T-cell (primary cell): ENCODE measurements around a stretch of chr6.

GRCh38 chr6:12363568-12364199 lies 73.5 kb downstream of the EDN1 start:
- PRO-cap, 7 experiments = no peak in any of the 7 experiments

- PRO-cap, 7 experiments = no peak in any of the 7 experiments
These were observed 132.6 kb downstream of the EDN1 start for GRCh38 chr6:12422724-12423249.

DNA sequence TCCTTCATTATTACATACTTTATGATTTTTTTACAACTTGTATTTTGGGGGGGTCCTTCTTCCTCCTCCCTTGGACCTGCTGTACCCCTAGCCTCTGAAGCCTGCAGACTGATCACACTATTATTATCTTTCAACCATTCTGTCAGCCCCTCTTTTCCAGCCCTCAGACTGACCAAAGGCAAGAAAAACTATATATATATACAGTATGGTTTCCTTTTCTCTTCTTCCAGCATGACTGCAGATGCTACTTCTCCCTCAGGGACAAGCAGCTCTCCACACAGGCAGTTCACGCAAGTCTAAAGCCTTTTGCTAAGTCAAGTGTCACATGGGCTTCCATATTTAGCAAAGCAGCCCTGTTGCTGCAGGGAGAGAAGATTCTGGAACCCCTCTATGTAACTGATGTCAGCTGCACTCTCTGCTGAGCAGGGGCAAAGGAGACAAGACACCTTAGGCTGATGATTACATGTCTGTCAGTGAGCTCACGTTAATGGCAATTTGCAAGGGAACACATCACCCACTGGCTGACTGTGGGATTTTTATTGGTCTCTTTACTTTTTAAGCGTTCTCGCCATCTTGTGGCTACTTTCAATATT lies 177.0 kb downstream of the PHACTR1 start:
- PRO-cap, 7 experiments = no peak in any of the 7 experiments

GRCh38 chr6:13052961-13053819 lies 275.1 kb downstream of the TBC1D7 start:
- PRO-cap, 7 experiments = no peak in any of the 7 experiments

- PRO-cap, 7 experiments = peak in 1 of 7 experiments; most common plus-strand start chr6:13214056 (in 1)
These were observed 114.5 kb downstream of the TBC1D7 start for GRCh38 chr6:13213789-13214315.

- PRO-cap, 7 experiments = no peak in any of the 7 experiments
These were observed 53.3 kb downstream of the TBC1D7 start for GRCh38 chr6:13274939-13275453.

GRCh38 chr6:13307481-13308325 lies 20.6 kb downstream of the TBC1D7 start:
- PRO-cap, 7 experiments = no peak in any of the 7 experiments

- PRO-cap, 7 experiments = no peak in any of the 7 experiments
These were observed 53.1 kb upstream of the TBC1D7 start for GRCh38 chr6:13381430-13381837.

DNA sequence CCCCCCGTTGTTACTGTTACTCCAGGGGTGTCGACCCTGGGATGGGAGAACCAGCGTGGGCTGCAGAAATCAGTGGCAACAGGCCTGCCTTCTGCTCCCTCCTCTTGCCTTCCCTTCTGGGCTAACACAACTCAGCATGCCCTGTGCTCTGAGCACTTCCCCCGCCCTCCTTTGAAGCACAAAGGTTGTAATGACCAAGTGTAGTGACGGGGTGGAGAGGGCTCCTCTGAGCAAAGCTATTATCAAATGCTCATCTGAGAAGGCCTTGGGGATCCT lies 74.8 kb downstream of the GFOD1 start:
- PRO-cap, 7 experiments = no peak in any of the 7 experiments

- PRO-cap, 7 experiments = no peak in any of the 7 experiments
These were observed 67.8 kb downstream of the GFOD1 start for GRCh38 chr6:13419299-13420348.

DNA sequence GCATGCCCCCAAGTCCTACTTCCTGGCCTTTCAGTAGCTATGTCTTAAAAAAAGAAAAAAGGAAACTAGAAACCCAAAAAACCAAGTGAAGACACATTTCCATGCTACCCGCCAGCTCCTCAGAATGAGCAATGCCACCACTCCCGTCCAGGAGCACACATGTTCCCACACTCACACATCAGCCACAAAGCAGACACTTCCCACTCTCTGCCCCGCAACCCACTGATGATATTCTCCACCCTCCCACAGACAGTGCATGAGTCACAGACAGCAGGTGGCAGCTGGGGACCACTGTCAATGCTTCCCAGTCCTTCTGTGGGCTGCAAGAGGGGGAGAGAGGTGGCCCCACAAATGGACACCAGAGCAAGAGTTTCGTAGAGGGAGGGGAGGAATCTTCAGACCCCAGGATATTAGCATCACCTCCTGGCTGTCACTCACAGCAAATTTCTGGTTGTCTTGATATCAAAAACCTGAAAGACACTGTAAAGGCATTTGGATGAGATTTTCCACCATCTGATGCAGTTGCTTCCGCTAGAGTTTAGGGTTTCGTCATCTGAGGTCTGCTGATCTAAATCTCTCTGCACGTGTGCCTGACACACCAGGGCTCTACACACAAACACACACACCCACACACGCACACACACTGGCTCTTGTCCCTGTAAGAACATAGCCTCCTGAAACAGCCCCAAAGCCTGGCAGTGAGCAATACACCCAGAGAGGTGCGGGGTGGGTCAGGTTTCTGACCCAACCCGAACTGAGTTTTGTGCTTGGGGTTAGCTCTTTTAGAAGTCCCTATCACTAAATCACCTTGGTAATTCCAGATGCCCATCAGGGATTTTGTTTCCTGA lies 32.7 kb downstream of the GFOD1 start:
- PRO-cap, 7 experiments = peak in 2 of 7 experiments; most common plus-strand start position 252 of the sequence (in 2); most common minus-strand start position 224 of the sequence (in 2)

- PRO-cap, 7 experiments = no peak in any of the 7 experiments
These were observed 31.8 kb downstream of the GFOD1 start for GRCh38 chr6:13455378-13456140.

GRCh38 chr6:13458934-13459340 lies 28.5 kb downstream of the GFOD1 start:
- PRO-cap, 7 experiments = no peak in any of the 7 experiments

GRCh38 chr6:13523770-13524419 lies 36.5 kb upstream of the GFOD1 start:
- PRO-cap, 7 experiments = no peak in any of the 7 experiments

GRCh38 chr6:13548815-13549503 lies 25.4 kb upstream of the SIRT5 start:
- PRO-cap, 7 experiments = no peak in any of the 7 experiments

- PRO-cap, 7 experiments = no peak in any of the 7 experiments
These were observed 3.3 kb downstream of the MCUR1 start for GRCh38 chr6:13810983-13811437.

DNA sequence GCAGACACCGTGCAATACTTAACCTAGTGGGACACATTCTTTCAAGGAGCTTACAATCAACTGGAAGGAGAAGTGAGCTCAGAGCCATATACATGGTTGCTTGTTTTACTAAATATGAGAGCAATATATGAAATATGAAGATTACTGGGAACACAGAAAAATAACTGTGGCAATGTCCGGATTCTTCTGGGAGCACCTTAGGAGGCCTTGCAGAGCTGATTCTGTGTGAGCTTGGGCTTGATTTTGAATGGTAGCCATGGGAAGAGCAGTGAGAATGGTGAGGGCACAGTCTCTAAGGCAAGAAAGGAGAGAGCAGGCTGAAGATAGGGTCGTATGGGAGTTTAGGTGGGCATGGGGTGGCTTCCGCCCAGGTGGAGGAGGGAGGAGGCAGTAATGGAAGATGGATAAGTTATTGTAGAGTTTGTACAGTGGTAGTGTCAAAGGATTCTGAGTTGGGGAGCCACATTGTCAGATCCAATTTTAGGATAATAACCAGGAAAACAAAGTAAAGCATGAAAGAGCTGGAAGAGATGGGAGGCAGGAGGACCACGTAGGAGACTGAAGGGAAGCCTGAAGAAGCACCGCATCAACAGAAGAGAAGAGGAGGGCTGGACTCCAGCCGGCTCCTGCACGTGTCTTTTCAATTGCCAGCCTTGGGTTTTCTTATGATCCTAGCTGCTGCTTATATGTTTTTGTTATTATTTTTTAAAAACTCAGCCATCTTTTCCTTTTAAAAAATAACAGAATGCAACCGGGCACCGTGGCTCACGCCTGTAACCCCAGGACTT lies 22.1 kb downstream of the CD83 start:
- PRO-cap, 7 experiments = peak in 1 of 7 experiments; most common plus-strand start position 513 of the sequence (in 1)

DNA sequence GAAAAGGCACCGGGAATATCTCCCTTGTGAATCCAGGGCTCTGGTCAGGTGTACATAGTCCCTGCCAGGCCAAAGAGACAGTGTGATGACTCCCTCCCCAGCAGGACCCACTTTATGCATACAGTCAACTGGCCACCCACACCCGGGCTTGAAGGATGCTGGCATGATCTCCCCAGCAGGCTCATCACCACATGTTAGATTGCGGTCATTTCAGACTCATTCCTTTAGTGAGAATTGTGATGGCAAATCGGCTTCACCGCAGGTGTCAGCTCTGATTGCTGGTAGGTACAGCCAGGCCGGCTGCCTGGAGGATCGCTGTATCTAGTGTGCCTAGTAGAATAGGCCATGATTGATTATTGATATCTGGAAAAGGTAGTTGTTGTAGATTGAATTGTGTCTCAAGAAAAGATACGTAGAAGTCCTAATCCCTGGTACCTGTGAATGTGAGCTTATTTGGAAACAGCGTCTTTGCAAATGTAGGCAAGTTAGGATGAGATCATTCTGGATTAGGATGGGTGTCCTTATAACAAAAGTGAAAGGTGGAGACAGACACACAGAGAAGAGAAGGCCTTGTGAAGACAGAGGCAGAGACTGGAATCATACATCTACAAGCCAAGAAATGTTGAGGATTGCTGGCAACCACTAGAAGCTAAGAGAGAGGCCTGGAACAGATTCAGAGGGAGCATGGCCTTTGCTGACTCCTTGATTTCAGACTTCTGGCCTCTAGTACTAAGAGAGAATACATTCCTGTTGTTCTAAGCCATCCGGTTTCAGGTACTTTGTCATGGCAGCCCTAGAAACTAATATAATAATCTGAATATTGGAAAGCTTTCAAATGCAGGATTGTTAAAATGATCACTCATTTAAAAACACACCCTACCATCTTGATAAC lies 24.7 kb downstream of the CD83 start:
- PRO-cap, 7 experiments = no peak in any of the 7 experiments

DNA sequence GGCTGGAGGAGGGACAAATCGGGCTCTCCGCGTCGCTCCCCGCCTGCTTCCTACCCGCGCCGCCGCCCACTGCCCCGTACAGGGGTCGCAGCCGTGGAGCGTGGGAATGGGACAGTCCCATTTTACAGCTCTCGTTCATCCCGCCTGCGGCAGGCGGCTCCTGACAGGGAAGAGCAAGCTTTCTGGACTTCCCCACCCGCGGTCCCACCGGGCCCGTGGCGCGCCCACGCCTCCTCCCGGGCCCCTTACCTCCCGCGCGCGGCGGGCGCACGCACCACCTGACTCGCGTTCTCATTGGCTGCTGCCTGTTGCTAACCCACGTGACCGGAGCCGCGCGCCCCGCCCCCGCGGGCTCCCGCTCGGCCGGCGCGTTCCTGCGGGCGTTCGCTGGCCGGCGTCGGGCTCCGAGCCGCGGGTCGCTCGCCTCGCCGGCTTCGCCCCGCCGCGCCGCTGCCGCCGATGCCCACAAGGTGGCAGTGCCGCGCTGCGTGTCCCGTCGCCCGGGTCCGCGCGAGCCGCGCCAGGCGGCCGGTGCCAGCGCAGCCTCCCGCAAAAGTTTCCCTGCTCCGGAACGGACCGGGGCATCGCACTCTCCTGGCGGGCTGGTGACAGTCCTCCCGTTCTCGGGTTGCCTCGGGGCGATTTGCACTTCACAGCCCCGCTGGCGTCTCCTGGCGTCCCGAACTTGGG lies 93.4 kb downstream of the CD83 start:
- PRO-cap, 7 experiments = peak in 7 of 7 experiments; most common plus-strand start position 383 of the sequence (in 3); most common minus-strand start position 217 of the sequence (in 4)

DNA sequence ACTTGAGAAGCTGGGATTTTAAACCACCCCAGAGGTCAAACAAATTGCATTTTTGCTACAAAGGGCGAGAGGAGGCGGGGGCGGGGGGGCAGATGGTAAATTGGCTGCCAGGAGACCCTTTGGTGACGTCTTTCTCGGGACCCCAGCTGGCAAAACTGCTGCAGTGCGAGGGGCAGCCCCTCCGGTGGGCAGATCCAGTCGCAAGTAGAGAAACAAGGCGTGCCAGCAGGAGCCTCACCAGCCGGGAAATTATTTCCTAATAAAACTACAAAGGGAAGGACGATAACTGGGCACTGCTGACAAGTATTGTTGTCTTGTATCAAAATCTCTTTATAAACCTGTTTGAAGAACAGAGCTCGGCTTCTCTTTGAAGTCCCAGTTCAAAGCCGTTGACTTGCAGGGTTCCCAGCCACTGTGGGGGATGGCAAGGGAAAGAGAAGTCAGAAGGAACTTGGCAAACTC lies 504.4 kb downstream of the CD83 start:
- PRO-cap, 7 experiments = no peak in any of the 7 experiments